A549 (cell line): ENCODE results near the genes FXR1 and KLHL24.

GRCh38 chr3:179608615-179609419 is 4.2 kb downstream of the NDUFB5 start:
- PRO-cap = no peak
CAGE:
- cytosol, long polyA plus RNA = no peak
- long polyA plus RNA = no peak
- nucleus, long polyA plus RNA = no peak

GRCh38 chr3:179681781-179682338 is 29.0 kb downstream of the USP13 start:
- PRO-cap = no peak
CAGE:
- cytosol, long polyA plus RNA = no peak
- long polyA plus RNA = no peak
- nucleus, long polyA plus RNA = no peak

DNA sequence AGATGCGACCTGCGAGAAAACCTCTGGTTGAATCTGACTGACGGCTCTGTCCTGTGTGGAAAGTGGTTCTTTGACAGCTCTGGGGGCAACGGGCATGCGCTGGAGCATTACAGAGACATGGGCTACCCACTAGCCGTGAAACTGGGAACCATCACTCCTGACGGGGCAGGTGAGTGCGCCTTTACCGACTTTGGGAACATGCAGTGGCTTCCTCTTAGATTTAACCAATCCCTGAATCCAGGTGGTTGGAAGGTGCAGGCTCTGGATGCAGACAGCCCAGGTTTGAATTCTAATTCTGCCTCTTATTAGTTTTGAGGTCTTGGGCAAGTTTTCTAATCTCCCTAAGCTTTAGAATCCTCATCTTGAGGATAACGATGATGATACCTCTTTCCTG is 55.9 kb downstream of the USP13 start:
- PRO-cap = no peak
CAGE:
- cytosol, long polyA plus RNA = no peak
- long polyA plus RNA = no peak
- nucleus, long polyA plus RNA = no peak

DNA sequence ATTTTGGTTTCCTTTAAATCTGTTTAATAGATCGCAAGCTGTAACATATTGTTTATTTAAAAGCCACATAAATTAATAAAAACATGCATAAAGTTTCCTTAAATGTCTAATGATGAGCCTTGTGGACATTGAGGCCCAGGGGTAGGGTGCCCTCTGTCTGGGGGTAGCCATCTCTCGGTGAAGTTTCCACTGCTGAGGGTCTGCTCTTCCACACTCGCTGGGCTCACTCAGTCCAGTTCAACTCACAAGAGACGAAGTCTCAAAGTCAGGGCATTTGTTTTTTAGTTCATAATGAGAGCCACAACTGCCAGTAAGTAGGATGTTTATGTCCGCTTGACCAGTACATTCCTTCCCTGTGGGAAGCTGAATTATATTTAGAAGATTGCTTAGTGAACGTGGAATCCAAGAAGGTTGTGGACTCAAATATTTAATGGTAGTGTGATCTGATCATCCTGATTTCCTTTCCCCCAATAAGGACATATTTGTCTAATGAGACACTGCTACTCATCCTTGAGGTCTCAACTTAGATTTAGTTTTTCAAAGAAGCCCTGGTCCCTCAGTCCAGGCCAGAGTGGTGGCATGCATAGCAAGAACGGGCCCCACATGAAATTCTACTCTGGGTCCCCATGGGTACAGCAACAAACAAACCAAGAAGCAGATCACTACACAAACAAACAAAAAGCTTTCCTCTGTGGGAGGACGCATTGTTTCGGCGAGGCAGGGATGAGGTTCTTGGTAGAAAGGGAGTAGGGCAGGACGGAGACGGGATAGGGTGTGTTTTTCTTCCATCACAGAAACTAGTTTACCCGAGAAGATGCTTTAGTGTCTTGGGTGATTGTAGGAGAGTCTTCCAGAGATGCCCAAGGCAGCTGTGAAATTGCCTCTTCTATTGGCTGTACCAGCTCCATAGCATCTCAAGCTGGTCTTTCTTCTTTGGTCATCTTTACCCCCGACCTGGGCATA is 60.8 kb downstream of the USP13 start:
- PRO-cap = unidirectional peak, plus-strand start at position 116 of the sequence
CAGE:
- cytosol, long polyA plus RNA = no peak
- long polyA plus RNA = no peak
- nucleus, long polyA plus RNA = no peak

DNA sequence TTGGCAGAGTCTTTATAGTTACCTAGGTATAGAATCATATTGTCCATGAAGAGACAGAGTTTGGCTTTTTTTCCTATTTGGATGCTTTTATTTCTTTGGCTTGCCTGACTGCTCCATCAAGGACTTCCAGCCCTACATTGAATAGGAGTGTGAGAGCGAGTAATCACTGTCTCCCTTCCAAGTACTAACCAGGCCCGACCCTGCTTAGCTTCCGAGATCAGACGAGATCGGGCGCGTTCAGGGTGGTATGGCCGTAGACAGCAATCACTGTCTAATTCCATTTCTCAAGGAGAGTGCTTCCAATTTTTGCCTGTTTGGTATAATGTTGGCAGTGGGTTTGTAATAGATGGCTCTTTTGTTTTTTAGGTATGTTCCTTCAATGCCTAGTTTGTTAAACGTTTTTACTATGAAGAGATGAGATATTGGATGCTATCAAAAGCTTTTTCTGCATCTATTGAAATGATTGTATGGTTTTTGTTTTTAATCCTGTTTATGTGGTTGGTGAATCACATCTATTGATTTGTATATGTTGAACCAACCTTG is 125.1 kb upstream of the PEX5L start:
- PRO-cap = unidirectional peak, minus-strand start at position 262 of the sequence
CAGE:
- cytosol, long polyA plus RNA = no peak
- long polyA plus RNA = no peak
- nucleus, long polyA plus RNA = no peak

DNA sequence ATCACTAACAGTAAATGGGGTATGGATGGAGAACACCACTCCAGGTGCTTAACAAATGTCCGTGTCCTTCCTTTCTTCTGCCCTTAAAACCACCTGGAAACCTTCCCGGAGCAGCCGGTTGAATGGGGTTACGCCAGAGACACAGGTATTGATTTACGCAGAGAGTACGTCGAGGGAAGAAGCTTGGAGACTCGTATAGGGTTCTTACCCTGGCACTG is 415 bp upstream of the TTC14 start:
- PRO-cap = no peak
CAGE:
- cytosol, long polyA plus RNA = no peak
- long polyA plus RNA = no peak
- nucleus, long polyA plus RNA = no peak

- PRO-cap = no peak
CAGE:
- cytosol, long polyA plus RNA = no peak
- long polyA plus RNA = no peak
- nucleus, long polyA plus RNA = no peak
These were observed 530 bp downstream of the CCDC39 start for GRCh38 chr3:180678805-180679112.

DNA sequence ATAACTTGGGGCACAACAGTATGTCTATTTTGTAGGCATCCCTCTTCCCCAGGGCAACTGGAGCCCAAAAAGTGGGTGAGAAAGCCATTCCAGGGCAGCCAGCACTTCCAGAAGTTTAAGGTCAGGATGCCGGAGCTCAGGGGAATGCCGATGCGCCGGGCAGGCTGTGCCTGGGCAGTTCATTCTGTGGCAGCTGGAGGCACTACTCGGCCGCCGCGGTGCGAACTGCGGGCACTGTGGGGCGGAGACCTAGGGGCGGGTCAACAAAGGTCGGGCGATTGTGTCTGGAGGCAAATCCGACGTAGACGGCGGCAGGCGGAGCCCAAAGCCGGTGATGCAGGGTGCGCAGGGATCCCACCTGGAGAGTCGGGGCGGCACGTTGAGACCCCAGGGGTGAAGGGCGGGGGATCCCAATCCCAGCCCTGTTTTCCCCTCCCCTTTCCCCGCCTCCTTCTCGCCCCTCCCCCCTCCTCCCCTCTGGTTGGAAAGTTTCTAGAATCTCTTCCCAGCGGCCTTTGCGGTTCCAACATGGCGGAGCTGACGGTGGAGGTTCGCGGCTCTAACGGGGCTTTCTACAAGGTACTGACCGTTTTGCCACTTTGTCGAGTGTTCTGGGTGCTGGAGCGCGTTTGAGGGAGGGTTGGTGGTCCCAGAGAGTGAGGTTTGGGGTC is at the start of gene FXR1:
TSS of gene FXR1 (plus strand) at position 513 of the 671 bp plus-strand sequence.
- PRO-cap = bidirectional peak, plus-strand start at position 518 of the sequence, minus-strand start at position 209 of the sequence
CAGE:
- cytosol, long polyA plus RNA = start-site peak on the plus strand centred at position 529 of the sequence, 47 bp wide, 665 and 1,269 reads in 2 replicates
- long polyA plus RNA = start-site peak on the plus strand centred at position 524 of the sequence, 40 bp wide, 2,020 and 1,184 reads in 2 replicates
- nucleus, long polyA plus RNA = start-site peak on the plus strand centred at position 527 of the sequence, 46 bp wide, 1,519 and 506 reads in 2 replicates

DNA sequence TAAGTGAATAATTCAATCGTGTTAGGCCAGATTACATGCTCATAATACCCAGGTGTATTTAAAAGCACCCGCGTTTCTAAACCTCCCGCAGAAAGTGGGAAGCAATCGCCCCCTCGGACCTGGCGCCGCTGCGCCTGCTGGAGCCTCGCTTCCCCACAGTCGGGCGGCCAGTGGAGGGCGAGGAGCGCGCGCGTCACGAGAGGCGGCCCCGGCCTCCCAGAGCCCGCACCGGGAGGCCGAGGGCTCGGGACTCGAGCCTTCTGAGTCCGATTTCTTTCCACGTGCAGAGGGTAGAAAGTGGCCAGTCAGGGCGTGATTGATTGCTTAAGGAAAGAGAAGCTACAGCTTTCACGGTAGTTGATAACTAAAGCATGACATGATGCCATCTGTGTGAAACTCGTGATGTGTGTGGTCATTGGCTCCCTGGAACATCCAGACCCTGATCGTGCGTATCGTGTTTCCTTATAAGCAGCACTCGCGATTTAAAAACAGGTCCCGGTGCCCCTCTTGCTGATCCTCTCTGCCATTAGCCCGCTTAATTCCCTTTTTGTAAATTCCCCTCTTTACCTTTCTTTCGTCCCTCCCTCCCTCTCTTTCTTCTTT is 15.7 kb upstream of the SOX2 start:
- PRO-cap = no peak
CAGE:
- cytosol, long polyA plus RNA = no peak
- long polyA plus RNA = no peak
- nucleus, long polyA plus RNA = no peak

- PRO-cap = no peak
CAGE:
- cytosol, long polyA plus RNA = no peak
- long polyA plus RNA = no peak
- nucleus, long polyA plus RNA = no peak
These were observed 532.9 kb downstream of the SOX2 start for GRCh38 chr3:182244659-182245039.

GRCh38 chr3:182425972-182426302 is 367.4 kb upstream of the ATP11B start:
- PRO-cap = no peak
CAGE:
- cytosol, long polyA plus RNA = no peak
- long polyA plus RNA = no peak
- nucleus, long polyA plus RNA = no peak

DNA sequence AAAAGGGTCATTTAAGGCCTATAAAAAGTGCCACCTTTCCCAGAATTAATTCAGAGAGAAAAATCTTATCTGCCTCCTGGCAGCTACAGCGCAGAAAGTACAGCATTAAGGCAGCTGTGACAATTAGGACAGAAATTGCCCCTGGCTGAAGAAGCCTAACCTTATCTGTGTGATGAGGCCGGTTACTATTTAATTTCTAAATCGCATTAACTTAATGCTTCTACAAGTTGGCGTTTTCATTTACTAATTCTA is 1.2 kb downstream of the ATP11B start:
- PRO-cap = no peak
CAGE:
- cytosol, long polyA plus RNA = no peak
- long polyA plus RNA = no peak
- nucleus, long polyA plus RNA = no peak

DNA sequence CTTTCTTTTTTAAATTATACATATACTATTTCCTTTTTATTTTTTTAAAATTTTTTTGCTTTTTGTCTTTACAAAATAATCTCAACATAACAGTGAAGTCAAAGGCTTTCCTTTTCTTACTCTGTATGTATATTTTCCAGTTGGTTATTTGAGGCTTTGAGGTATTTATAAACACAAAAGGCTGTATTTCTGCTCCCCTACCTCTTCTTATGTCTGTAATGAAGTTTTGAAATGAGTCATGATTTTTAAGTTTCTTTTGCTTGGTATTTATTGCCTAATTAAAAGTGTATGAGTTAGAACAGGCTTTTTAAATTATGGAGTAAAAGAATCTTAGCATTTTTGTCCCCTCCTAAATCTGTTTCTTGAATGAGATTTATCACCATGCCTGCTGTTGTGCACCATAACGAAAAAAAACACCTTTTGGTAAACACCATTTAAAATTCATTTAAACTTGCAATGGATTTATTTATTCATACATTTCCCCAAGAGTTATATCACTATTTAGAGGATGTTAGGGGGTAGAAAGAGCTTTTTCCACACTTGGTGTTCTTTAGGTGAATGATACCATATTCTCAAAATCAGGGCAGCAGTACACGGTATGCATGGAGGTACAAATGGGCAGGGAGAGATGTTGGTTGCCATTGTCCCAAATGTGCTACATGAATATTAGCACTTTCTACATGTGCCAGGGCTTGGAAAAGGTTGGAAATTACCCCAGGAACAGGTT is 65.9 kb downstream of the DCUN1D1 start:
- PRO-cap = no peak
CAGE:
- cytosol, long polyA plus RNA = no peak
- long polyA plus RNA = no peak
- nucleus, long polyA plus RNA = no peak

DNA sequence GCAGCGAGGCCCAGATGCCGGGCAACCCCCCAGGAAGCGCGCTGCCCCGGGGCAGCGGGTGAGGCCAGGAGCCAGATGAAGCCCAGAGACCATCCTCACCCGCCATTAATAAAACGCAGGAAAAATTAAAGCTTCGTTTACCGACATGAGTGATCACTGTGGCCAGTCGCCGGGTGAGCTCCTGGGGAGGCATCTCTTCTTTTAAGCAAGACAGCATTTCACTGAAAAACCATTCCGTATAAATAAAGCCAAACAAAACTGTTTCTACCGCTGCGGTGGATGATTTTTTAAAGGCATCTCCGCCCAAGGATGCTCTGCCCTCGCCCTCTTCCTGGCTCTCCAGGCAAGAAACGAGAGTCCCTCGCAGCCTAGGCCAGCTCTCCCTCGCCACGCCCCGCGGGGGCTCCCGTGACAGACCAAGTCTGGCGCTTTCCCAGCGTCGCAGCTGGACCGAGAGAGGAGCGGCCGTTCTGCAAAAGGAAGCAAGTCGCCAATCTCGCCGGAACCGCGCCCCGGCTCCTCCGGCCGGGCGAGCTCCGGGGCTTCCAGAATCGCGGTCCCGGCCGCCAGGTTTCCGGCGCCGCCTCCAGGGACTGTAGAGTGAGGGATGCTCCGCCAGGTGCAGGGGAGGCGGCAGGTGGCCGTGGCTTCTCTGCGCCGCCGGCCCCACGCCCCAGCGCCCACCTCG is 514 bp downstream of the MCF2L2 start:
- PRO-cap = no peak
CAGE:
- cytosol, long polyA plus RNA = no peak
- long polyA plus RNA = no peak
- nucleus, long polyA plus RNA = no peak

GRCh38 chr3:183515898-183516862 is 39.3 kb downstream of the KLHL6 start:
- PRO-cap = no peak
CAGE:
- cytosol, long polyA plus RNA = no peak
- long polyA plus RNA = no peak
- nucleus, long polyA plus RNA = no peak

- PRO-cap = no peak
CAGE:
- cytosol, long polyA plus RNA = no peak
- long polyA plus RNA = no peak
- nucleus, long polyA plus RNA = no peak
These were observed 21.9 kb downstream of the KLHL6 start for GRCh38 chr3:183533433-183534265.

DNA sequence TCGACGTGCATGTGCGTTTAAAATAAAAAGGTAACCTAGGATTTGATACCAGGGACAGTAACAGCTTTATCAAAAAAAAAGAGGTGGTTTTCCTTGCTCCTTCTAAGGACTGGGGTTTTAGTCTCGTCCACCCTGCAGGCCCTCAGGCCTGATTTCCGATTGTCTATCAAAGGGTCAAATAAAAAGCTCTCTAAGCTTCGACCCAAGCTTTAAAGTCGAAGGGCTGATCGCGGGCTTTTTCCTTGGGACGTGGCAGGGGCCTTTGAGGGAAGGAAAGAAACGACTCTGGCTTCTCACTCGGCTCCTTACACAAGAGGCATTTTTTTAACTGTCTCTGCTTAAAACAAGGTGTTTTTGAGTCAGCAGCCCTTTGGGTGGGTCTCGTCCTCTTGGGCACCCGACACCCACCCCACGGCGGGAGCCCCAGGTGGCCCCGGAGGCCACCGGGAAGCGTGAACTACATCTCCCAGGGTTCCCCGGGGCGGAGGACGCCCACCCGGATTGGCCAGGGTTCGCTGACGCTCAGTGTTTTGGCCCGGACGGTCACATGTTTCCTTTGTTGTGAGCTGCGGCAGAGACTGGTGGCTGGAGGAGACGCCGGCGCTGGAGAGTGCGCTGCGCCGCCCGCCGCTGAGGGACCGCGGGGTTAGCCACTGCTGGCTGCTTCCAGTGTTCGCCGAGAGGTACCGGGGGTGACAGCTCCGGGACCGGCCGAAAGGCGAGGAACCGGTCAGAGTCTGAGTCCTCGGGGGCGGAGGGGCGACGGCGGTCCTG is at the start of gene KLHL24:
TSS of gene KLHL24 (plus strand) at position 559 of the 774 bp plus-strand sequence.
- PRO-cap = bidirectional peak, plus-strand start at position 573 of the sequence, minus-strand start at position 454 of the sequence
CAGE:
- cytosol, long polyA plus RNA = no peak
- long polyA plus RNA = no peak
- nucleus, long polyA plus RNA = start-site peak on the plus strand centred at position 555 of the sequence, 68 bp wide, 17 and 29 reads in 2 replicates

GRCh38 chr3:183647932-183648375 is 12.5 kb downstream of the KLHL24 start:
- PRO-cap = no peak
CAGE:
- cytosol, long polyA plus RNA = no peak
- long polyA plus RNA = no peak
- nucleus, long polyA plus RNA = no peak

- PRO-cap = no peak
CAGE:
- cytosol, long polyA plus RNA = no peak
- long polyA plus RNA = no peak
- nucleus, long polyA plus RNA = start-site peak on the plus strand at chr3:183698455-183699484, 11 and 97 reads in 2 replicates
These were observed 1.5 kb downstream of the YEATS2 start for GRCh38 chr3:183698793-183699865.

- PRO-cap = no peak
CAGE:
- cytosol, long polyA plus RNA = no peak
- long polyA plus RNA = no peak
- nucleus, long polyA plus RNA = no peak
These were observed 49.7 kb downstream of the MAP6D1 start for GRCh38 chr3:183775635-183776193.